Metanephros (tissue), 2 donors: ENCODE results near the genes NOPCHAP1, ALDH1L2, WASHC4 and CRY1.

- RAMPAGE, long total RNA: no peak
Observed at GRCh38 chr12:104276033-104276817, 27.3 kb upstream of the EID3 start.

DNA sequence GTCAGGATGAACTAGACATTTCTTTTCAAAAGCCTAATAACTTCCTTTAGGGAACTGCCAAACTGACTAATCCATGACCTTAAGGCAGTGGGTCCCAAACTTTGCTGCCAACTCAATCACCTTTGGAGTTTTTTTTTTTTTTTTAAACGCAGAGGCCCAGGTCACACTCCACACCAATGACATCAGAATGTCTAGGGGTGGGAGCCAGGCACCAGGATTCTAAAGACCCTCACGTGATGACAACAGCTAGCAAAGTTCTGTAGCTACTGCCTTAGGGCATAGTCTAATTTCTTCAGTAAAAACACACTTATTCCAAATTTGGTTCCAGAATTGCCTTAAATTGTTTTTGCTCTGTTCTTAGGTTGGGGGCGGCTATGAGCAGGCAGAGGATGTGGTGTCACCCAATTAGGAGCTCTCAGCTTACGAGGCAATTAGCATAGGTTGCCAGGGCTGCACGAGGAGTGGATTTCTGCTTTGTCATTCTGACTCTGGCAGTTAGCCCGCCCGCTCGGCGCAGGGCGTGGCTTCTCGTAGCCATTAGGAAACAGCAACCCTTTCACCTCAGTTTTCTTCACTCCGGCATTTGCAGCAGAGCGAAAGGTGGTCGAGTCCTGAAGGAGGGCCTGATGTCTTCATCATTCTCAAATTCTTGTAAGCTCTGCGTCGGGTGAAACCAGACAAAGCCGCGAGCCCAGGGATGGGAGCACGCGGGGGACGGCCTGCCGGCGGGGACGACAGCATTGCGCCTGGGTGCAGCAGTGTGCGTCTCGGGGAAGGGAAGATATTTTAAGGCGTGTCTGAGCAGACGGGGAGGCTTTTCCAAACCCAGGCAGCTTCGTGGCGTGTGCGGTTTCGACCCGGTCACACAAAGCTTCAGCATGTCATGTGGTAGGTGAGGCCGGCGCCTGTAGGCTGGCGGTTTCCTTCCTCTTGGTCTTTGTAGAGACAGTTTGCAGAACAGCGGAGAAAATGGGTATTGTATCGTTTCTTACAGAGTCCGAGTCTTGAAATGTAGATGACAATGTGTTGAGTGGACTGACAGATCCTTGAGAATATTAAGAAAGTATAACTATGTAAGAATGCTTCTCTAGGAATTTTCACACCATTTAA is 16.7 kb upstream of the EID3 start:
- RAMPAGE, long total RNA: no peak

- RAMPAGE, long total RNA: no peak
Observed at GRCh38 chr12:104463351-104463935, 6.7 kb downstream of the CHST11 start.

DNA sequence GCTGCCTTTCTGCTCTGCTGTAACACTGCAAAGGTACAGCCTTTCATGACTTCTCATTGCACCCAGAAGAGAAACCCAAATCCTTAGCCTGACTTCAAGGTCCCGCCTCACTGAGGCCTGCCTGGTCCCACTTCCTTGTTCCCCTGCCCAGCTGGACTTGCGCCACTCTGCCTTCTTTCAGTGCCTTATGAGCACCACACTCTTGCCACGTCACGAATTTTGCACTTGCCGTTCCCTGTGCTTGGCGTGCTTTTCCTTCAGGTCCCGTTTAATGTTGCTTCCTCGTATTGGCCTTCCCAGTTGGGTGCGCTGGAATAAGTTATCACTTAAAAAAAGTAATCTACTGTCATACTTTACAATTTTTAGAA is 24.3 kb downstream of the CHST11 start:
- RAMPAGE, long total RNA: no peak

DNA sequence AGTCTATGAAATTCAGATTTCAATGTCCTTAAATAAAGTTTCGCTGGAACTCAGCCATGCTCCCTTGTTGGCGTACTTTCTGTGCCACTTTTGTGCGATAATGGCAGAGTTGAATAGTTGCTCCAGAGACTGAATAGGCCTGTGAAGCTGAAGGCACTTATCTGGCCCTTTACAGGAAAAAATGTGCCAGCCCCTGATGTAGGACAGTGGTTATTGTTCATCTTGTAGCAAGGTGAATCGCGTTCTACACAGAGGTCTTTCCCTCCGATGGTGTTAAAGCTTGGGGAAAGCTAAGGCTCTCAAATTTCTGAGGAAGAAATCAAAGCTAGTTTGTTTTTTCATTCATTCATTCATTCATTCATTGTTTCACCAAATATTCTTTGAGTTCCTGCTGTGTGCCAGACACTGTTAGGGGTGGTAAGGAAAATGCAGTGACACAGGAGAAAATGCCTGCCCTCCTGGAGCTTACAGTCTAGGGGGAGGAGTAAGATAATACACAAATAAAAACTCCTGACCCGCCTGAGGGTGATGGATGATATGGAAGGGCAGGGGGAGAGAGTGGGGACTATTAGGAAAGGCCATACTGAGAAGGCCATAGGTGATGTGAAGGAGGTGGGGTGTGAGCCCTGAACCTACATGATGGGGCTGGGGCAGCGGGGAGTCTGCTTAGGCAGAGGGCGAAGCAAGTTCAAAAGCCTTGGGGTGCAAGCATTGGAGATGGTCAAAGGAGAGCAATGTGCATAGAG is 58.6 kb downstream of the CHST11 start:
- RAMPAGE, long total RNA: no peak

DNA sequence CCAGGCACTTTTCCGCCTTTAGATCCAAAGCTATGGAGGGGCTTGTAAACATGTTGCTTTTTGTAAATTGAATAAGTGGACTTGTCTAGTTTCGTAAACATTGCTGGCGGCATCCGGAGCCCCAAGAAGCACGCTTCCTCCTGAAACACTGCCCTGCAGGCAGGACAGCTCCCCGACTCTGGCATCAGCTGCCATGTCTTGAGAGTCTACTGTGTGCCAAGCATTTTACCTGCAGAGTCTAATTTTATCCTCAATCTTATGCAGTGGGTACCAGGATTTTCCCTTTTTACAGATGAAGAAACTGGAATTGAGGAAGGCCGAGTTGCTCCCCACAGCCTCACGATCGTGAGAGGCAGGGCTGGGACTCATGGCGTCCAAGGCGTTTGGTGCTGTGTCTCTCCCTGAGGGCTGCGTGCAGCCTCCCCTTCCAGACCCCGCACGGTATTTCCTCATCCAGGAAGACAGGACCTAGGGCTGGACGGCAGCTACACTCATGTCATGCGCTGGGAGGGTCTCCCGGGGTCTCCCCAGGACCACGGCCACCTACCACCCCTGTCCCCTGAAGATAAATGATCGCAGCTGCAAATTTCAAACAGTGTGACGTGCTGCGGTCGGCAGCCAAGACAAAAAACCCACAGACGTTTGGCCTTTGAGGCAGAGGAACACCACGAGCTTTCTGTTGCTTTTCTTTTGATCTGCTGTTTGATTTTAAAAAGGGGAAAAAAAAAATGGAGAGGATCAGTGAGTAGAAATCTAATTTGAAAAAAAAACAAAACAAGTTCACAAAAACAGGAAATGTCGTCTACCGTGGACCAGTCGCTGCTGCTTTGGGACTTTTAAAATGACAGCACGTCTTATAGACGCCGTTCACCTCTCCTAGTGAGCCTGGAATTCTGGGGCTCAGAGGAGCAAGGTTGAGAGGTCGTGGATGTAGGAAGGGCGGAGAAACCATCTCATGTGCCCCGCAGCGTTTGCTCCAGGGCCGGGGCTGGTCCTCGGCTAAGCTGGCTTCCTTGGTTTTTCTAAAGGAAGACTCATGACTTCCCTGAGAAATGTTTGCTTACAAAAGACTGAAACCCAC is 237.7 kb downstream of the SLC41A2 start:
- RAMPAGE, long total RNA: no peak

- RAMPAGE, long total RNA: no peak
Observed at GRCh38 chr12:104794776-104795313, 163.2 kb downstream of the SLC41A2 start.

DNA sequence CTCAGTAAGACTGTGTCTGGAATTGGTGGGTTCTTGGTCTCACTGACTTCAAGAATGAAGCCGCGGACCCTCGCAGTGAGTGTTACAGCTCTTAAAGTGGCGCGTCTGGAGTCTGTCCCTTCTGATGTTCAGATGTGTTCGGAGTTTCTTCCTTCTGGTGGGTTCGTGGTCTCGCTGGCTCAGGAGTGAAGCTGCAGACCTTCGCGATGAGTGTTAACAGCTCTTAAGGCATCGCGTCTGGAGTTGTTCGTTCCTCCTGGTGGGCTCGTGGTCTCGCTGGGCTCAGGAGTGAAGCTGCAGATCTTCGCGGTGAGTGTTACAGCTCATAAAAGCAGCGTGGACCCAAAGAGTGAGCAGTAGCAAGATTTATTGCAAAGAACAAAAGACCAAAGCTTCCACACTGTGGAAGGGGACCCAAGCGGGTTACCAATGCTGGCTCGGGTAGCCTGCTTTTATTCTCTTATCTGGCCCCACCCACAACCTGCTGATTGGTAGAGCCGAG is 53.5 kb downstream of the SLC41A2 start:
- RAMPAGE, long total RNA: no peak

GRCh38 chr12:104941512-104941814 is 16.6 kb downstream of the SLC41A2 start:
- RAMPAGE, long total RNA: no peak

GRCh38 chr12:104952876-104954036 is 4.8 kb downstream of the SLC41A2 start:
- RAMPAGE, long total RNA: no peak

- RAMPAGE, long total RNA: no peak
Observed at GRCh38 chr12:104985893-104987154, at the start of gene NOPCHAP1. TSS of gene NOPCHAP1 (plus strand) at chr12:104986316.

GRCh38 chr12:105084238-105085020 is at the start of gene ALDH1L2:
TSS of gene ALDH1L2 (minus strand) at chr12:105084458.
- RAMPAGE, long total RNA: no peak

DNA sequence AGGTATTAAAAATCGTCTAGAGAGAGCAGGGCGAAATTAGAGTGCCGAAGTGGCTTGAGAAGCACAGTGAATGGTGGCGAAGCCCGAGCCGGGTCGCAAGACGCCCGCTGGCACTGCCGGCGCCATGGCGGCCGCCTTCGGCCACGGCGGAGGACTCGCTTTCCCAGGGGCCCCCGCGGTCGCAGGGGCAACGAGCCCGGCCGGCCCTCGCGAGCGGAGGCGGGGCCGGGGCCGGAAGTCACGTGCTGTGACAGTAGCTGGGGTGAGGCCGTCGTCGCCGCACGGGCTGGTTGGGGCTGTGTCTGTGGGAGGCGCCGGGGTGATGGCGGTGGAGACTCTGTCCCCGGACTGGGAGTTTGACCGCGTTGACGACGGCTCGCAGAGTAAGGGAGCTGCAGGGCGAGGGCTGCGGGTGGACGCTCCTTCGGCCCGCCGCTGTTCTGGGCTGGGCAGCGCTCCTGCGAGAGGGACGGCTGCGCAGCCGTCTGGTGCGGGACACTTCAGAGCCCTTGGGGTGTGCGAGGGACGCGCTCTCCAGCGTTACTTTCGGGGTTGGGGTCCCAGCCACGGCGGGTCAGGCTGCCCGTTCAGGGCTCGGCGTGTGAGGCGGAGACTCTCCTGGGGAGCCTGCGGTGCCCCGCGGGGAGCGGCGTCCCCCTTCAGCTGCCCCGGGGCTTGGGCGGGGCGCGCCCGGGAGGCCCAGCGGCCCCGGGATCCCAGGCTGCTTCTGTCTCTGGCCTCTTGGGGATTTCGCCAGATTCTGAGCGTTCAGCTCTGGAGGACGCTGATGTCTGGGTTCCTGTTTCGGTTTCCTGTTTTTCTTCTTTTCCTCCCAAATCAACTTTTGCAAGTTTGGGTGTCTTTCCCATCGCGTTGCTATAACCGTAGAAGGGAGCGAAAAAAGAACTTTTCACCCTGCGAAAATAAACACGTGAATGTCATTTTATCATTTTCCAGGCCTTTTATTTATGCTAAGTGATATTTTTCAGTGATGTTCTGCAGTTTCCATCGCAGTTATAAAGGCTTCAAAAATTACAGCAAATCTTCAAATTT is at the start of gene WASHC4:
Gene WASHC4 (plus strand): TSS at position 253 of the 1,053 bp plus-strand sequence.
- RAMPAGE, long total RNA: no peak

DNA sequence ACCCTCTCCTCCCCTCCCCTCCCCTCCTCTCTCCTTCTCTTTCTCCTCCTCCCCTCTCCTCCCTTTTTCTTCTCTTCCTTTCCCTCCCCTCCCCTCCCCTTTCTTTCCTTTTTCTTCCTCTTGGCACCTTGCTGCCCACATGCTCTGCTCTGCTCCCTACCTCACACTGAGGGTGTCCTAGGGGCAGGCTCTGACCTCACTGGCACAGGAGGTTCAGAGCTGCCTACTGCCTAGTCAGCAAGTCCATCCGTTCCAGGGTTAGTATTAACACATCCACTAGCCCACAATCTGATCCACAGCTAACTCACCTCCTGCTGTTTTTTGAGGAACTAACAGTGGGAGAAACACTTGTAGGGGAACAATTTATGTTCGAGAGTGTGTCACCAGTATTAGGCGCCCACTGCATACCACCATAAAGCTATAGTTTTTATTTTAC is 100.9 kb downstream of the NUAK1 start:
- RAMPAGE, long total RNA: no peak

DNA sequence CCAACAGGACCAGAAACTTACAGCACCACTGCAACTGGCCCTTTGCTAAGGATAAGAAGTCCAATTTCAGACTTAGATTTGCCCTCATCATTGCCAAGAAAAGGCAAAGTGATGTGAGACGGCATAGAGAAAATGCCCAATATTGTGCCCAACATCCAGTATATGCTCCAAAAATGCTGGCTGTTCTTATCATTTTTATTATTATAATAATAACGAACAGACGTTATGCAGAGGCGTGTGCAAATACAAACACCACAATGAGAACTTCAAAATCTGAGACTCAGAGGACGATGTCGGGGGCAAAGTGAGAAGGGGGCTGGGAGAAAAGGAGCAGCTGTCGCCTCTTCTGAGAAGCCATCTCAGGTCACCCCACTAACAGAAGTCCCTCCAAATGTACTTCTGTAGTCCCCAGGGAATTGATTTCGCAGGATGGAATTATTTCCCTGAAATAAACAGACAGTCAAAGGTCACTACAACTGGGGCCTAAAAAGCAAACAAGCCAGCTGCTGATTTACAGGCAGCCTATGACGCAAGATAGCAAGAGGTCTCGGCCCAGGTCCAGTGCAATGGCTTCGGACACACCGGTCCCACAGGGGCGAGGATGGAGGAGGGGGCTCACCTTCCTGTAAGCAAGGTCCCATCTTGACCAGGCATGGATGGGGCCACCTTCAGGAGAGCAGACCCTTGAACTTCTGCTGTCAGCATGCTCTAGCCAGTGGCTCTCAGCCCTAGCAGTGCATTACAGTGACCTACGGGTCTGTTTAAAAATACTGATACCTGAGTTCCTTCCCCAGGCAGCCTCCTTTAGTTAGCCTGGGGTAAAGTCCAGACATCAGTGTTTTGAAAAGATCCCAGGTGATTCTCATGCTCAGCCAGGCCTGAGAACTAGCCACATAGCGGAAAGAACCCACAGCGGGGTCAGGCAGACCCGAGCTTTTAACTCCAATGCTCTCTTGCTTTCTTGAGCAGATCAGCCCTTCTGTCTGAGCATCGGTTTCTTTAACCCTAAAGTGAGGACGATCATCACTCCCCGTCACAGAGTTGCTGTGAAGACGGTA is 18.2 kb downstream of the NUAK1 start:
- RAMPAGE, long total RNA: no peak

GRCh38 chr12:106248831-106249146 is 969 bp upstream of the CKAP4 start:
- RAMPAGE, long total RNA: no peak

- RAMPAGE, long total RNA: no peak
Observed at GRCh38 chr12:106251575-106252021, 3.8 kb upstream of the CKAP4 start.

DNA sequence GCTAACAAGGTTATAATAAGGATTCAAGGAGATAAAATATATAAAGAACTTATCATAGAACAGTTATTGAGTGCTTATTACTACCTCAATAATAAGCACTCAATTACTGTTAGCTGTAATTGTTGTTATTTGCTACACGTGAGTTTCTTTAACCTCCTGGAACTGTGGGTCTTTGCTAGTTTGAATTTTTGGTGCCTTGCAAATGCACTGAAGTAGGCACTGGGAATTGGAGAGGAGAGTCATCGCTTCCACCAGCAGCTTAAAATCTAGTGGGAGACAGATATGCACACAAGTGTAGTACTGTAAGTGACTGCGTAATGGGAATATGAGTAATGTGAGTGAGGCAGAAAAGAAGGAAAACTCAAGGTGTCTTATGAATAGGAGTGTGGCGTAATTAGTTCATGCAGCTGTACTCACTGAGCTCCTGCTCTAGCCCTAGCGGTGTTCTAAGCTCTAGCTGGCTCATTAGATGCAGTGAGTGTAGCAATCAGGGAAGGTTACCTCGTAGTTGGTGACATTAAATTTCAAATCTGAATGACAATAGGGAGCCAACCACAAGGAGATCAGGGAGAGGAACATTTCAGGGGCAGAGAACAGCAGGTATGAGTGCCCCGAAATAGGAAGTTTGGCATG is 2.8 kb downstream of the TCP11L2 start:
- RAMPAGE, long total RNA: no peak

- RAMPAGE, long total RNA: no peak
Observed at GRCh38 chr12:107078567-107079029, 14.8 kb downstream of the CRY1 start.

GRCh38 chr12:107092670-107093734 is at the start of gene CRY1:
TSS of gene CRY1 (minus strand) at chr12:107093549.
- RAMPAGE, long total RNA: no peak